AG09309 (cell line): ENCODE measurements around a stretch of chr22.

DNA sequence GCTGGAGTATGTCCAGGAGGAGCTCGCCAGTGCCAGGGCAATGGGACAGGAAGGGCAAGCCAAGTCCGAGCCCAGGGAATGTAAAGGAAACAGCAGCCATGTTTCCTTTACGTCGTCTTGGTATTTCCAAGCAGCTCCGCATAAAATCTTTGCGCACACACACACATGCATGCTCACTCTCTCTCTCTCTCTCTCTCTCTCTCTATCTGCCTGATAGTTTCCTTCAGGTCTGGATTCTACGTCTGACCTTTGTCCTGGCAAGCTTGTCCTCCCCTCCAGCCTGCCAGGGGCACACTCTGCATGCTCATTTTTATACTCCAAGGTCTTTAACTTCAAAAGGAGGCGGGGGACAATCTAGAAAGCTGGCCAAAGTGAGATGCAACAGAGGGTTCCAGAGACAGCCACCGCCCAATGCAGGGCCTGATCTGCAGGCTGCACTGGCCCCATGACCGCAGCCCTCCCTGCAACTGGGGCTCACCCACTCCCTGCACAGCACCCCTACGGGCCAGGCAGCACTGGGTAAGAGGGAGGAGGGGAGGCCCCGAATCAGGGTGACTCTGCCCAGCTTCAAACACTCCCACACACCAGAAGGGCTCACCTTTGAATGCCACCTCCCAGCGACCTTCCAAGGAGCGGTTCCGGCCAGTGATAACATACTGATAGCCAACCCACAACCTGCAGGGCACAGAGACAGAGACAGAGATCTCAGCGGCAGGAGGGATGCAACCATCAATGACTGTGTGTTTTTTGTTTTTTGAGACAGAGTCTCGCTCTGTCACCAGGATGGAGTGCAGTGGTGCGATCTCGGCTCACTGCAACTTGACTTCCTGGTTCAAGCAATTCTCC, 59.4 kb downstream of the DGCR2 start:
- RRBS: no CpG with 5 or more reads among the region's 19 CpGs

DNA sequence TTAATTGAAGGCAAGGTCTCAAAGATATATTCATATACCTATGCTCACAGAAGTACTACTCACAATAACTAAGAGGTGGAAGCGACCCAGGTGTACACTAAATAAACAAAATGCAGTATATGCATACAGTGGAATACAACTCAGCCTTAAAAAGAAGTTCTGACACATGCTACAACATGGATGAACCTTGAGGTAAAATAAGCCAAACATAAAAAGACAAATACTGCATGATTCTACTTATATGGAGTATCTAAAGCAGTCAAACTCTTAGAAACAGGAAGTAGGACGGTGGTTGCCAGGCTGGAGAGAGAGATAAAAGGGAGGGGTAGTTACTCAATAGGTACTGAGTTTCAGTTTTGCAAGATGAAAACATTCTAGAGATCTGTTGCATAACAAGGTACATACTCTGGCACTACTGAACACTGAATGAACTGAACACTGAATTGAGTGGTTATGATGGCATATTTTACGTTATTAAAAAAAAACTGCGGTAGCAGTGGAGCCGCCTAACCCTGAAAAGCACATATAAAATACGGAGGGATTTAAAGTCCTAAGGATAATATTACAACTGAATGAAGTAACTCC, 12.8 kb downstream of the DGCR2 start:
- RRBS: no CpG with 5 or more reads among the region's 6 CpGs

DNA sequence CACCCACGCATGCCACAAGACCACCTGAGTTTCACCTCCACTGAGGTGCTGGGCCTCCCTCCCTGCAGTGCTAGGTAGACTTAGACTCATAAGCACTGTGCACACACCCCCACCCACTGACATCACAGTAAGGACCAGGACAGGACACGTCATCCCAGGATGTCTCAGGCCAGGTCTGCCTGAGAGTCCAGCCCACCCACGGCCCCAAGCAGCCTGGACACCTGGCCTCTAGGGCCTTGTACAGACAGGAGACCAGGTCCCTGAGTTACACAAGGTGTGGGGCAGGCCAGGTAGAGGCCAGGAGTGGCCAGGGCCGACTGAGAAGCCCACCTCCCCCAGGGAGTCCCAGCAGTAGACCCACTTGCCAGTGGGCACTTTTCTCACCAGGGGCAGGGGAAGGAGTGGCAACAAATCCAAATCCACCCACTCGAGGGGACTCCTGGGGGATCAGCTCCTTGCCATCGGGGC, 6.6 kb downstream of the ESS2 start:
- RRBS: no CpG with 5 or more reads among the region's 6 CpGs

DNA sequence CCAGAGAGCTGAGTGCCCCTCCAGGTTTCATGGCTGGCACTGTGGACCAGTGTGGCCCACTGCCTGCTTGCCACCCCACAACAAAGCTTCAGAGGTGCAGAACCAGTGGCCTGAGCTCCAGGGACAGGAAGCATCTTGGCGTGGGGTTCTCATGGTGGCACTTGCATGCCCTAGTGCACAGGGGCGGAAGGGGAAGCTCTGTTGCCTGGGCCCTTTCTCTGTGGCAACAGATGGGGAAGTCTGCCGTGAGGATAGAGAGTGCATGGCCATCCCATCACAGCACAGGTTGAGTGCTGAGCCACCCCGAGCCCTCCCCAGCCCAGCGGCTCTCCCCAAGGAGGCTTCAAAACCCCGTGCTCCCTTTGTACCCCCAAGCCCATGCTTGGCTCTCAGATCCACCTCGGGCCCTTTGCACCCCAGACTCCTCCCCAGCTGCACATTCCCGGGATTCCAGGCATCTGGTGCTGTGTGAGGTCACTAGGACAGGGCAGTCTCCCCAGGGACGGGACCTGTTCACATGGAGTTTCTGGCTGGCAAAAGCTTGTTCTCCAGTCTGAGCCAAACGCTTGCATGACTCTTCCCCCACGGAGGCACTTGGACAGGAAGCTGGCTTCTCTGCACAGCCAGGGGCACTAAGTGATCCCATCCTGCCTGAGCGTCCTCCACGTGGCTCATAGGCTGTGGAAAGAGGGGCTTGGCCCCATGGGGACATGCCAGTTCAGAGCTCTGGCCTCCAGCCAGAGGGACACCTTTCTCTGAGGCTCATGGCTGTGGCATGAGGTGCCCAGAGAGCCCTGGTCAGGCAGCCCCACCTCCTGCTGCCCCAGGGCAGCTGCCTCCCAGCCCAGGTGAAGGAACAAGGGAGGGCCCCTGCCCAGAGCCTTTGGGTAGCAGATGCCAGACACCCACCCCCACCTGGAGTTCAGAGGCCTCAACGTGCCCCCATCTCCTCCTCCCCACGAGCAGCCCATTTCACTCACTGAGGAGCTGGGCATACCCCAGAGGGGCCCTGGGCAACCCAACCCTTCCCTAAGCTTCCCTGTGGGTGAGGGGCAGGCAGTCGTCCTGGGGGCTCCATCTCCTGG, 4.0 kb downstream of the SLC25A1 start:
- RRBS: no CpG with 5 or more reads among the region's 16 CpGs

DNA sequence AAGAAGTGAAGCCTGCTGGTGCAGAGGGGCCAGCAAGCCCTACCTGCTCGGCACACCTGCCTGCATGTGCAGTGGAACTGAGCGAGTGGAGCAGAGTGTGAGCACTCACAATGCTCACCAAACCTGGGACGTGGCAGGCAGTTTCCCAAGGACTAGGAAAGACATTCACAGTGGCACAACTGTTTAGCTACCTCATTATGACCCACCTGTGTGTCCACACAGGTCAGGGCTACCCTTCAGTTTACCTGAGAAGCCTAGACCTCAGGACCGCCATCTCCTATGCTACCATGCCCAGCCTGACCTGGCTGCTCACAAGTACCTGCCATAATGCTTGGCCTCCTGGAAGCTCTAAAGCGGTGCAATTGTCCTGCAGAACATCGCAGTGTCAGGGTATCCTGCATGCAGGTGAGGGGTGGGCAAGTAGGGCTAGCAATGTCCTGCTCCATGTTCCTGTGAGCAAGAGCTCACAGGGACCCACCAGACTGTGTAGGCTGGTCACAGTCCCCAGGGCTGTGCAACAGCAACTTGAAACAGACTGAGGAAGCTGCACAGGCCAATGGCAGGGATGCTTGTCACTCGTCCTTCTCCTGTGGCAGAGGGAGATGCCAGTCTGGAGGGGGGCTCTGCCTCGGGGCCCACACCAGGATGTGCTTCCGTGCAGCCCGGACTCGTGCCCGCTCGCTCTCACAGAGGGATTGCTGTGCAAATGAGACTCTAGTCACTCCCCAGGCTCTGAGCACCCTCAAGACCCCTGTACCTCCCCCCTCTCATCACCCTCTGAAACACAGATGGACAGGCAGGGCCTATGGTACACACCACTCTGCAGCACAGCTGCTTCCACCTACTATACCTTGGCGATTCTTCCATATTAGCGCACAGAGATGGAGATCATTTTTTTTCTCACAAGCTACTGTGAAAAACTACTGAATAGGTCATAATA, 3.5 kb downstream of the C22orf39 start:
- RRBS: no CpG with 5 or more reads among the region's 15 CpGs

GRCh38 chr22:19448028-19448763, 685 bp upstream of the C22orf39 start:
- RRBS: no CpG with 5 or more reads among the region's 19 CpGs

- RRBS: 3% methylated on average over 29 of the region's 113 CpGs
Observed at GRCh38 chr22:19523198-19524313, 654 bp downstream of the CLDN5 start.

DNA sequence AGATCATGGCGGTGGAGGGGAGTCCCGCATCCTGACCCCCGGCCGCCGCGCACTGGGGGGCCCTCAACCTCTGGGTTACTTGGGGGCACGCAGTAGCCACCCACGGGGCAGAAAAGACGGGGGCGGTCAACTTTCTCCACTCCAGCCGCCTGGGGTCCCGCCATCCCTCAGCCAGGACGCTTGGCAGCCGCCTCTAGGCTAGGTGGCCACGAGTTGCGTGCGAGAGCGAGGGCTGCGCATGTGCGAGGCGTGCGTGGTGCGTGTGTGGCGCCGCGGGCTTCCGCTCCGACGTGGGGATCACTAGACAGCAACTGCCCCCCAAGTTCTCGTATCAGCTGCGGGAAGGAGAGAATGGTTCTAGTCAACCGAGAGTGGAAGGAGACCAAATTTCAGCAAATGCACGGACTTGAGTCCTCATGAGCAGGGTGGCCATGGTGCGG, 42.4 kb upstream of the CLDN5 start:
- RRBS: no CpG with 5 or more reads among the region's 34 CpGs

- RRBS: no CpG with 5 or more reads among the region's 22 CpGs
Observed at GRCh38 chr22:19567040-19567577, 42.9 kb upstream of the CLDN5 start.

DNA sequence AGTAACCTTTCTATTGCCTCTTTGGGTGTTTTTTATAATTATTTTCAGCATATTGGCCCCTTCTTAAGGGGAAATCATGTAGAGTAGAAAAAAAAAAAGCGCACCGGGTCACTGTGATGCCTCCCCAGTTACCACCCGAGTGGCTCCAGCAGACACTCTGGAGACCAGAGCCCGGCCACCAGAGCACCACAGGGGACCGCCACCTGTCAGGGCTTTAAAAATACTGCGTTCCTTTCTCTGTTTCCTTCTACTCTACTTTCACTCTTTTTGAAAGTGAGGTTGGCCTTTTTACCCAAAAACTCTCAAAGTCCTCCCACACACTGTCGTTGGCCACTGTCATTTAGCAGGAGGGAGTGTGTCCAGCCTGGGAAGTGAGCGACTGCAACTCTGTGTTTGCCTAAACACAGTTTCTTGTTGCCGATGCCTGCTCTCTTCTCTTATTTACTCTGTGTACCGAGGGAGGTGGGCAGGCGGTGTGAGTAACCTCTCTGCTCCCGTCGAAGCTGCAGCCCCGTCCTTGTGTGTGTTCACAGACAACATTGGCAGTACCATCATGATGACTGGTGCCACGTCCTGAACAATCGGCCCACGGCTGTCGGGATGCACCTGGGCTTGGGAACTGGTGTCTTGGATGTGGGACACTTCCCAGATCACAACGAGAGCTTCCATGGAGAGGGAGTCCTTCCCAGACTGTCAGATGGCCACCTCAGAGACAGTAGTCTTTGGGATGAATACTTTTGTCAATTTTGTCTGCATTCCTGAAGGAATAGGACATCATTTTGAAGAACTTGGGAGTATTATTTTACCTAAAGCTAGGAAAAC, 90.9 kb upstream of the CLDN5 start:
- RRBS: 43% methylated on average over 3 of the region's 19 CpGs

DNA sequence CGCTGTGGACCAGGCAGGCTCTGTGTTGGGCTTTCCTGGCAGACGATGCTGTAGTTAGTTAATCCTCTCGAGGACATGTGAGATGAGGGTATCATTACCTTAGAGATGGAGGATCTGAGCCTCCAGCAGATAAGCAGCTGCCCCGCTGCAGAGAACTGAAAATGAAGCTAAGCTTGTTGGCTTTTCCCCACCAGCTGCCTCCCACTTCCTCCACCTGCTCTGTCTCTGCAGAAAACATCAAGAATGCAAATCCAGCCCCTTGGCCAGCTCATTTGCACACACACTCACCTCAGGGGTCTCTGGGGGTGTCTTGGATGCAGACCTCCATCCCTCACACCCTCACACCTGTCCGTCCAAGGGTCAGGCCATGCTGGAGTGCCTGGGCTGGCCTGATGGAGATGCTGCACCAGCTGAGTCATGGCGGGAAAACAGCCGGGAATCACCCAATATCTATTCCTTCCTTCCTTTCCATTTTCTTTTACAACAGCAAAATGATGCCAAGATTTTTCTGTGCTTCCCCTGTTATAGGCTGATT, 94.9 kb upstream of the SEPTIN5 start:
- RRBS: no CpG with 5 or more reads among the region's 7 CpGs

DNA sequence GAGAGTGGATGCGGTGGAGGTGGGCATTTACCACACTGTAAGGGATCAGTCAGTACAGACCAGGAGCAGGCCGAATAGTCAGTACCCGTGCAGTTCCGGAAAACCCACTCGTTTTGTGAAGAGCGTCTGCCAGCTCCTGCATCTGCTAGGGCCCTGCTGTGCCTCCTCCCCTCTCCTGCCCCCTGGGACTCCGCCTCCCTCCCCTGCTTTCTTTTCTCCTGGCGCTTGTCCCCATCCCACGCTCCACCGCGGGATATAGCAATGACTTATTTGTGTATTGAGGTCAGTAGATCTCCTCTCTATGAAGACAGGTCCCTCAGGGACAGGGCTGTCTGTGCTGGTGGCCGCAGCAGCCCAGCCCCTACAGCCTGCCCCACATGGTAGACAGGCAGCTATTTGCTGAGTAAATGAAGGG, 50.3 kb upstream of the SEPTIN5 start:
- RRBS: no CpG with 5 or more reads among the region's 12 CpGs

- RRBS: 17% methylated on average over 2 of the region's 46 CpGs
Observed at GRCh38 chr22:19718905-19719428, 4.4 kb upstream of the GP1BB start.

GRCh38 chr22:19758371-19759004, 2.1 kb upstream of the TBX1 start:
- RRBS: 55% methylated on average over 13 of the region's 42 CpGs

DNA sequence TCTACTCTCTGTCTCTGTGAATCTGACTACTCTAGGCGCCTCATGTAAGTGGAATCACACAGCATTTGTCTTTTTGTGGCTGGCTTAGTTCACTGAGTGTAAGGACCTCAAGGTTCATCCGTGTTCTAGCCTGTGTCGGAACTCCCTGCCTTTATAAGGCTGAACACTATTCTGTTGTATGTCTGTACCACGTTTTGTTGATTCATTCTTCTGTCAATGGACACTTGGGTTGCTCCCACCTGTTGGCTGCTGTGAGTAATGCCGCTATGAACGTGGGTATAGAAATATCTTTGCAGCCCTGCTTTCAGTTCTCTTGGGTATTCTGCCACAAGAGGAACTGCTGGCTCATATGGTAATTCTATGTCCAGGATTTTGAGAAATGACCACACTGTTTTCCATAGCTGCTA, 19.7 kb downstream of the TBX1 start:
- RRBS: no CpG with 5 or more reads among the region's 6 CpGs

GRCh38 chr22:19855722-19856468, 1.2 kb upstream of the GNB1L start:
- RRBS: no CpG with 5 or more reads among the region's 18 CpGs

GRCh38 chr22:19879696-19880727, 25.3 kb upstream of the GNB1L start:
- RRBS: no CpG with 5 or more reads among the region's 35 CpGs

GRCh38 chr22:19886890-19887444, 32.3 kb upstream of the GNB1L start:
- RRBS: no CpG with 5 or more reads among the region's 11 CpGs

DNA sequence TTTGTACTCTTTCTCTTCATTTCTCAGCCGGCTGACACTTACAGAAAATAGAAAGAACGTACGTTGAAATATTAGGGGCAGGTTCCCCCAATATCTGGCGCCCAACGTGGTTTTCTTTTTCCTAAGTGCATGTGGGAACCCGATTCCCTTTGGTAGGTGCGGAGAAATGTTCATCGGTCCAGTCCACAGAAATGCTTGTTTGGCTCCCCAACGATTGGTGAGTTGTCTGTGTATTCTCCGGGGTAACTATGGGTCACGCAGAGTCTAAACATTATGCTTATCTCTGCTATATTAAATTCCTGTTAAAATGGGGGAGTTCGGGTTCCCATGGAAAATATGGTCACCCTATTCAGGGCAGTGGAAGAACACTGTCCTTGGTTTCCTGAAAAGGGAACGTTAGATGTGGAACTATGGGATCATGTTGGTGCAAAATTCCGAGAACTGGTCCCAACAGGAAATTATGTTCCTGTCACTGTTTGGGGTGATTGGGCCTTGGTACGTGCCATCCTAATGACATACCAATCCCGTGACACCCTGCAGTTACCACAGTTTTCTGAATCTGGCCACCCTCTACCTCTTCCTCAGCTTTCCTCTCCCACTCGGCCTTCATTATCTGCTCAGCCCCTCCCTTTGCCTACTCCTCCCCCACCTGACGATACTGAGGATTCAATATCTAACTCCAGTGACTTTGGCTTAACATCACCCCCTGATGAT, 5.7 kb upstream of the COMT start:
- RRBS: no CpG with 5 or more reads among the region's 18 CpGs

DNA sequence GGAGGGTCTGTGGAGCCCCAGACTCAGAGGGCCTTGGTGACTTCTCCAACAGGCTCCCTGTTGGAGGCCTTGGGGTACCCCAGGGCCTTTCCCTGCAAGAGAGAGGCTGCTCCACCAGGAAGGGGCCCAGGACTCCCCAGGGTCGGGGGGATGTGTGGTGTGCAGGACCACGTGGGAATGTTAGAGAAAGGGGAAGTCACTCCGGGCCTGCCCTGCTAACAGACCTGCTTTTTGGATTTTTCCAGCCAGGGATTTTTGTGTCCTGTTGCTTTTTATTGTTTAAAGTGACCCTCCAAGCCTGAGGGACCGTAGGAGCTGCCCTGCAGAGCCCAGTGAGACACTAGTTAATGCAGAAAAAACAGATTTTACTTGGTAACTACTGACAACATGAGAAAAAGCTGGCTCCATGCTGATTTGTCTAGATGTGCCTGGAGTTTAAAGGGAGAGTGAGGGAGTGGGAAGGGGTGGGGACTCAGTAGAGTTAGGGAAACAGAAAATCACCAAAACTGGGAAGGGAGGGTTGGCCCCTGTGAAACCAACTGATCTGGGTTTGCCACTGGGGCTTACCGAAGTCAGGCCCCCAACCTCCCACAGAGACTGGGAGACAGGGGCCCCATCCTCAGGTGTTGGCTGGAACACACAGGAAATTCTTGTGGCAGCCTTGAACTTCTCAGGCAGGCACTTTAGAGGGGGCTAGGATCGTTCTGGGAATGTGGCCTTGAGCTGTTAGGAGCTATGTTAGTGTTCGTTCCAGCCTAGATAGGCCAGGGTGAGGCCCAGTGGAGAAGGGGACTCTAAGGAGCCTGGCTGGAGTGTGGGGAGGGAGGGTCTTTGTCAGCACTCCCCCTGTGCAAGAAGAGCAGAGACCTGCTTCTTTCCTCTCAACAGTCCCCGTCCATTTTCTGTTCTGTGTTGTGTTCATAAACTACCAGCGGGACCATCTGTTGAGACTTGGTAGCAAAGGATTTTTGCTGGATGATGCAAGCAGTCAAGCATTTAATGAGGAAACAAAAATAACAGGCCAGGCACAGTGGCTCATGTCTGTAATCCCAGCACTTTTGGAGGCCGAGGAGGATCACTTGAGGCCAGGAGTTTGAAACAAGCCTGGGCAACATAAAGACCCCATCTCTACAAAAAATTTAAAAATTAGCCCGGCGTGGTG, 1.1 kb upstream of the TXNRD2 start:
- RRBS: no CpG with 5 or more reads among the region's 12 CpGs